Daoy (cell line): ENCODE results near the genes ZIC3, MCF2, SPANXA2, SLITRK2, AFF2, MTM1, MAGEA4 and NSDHL.

- RAMPAGE, long total RNA: no peak
Measured at GRCh38 chrX:137565231-137566196, at the start of gene ZIC3. ZIC3 (plus strand) TSS chrX:137566127.

DNA sequence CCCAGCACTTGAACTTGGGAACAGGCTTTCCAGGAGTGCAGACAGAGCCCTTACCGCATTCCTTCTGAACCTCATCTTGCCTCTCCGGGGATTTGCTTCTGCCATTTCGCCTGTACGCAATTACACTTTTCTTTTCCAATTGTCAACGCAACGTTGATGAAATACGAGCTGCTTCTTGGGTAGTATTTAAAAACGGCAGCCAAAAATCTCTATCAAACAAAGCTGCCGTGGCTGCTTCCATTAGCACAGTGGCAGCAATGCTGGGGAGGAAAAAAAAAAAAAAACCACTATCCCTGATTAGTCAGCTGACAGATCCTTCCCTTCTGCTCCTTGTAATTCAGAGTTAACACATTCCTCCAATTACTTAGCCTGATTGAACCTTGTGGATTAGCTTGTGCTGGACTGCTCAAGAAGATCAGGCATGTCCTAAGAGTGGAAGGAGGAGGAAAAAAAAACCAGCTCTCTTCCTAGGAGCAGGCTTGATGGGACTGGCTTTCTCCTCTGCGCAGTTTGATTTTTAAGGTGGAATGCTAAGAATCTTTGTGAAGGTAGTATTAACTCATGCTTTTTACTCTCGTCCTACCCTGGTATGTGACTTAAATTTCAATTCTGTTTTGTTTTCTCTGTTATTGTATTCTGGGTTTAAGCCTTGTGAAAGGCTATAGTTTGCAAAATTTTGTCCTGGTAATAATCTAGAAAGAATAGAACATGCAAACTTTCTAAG lies 65.4 kb downstream of the MCF2 start:
- RAMPAGE, long total RNA: no peak

GRCh38 chrX:139707870-139708463 lies at the start of gene MCF2:
MCF2 (minus strand) TSS chrX:139708167.
- RAMPAGE, long total RNA: no peak

DNA sequence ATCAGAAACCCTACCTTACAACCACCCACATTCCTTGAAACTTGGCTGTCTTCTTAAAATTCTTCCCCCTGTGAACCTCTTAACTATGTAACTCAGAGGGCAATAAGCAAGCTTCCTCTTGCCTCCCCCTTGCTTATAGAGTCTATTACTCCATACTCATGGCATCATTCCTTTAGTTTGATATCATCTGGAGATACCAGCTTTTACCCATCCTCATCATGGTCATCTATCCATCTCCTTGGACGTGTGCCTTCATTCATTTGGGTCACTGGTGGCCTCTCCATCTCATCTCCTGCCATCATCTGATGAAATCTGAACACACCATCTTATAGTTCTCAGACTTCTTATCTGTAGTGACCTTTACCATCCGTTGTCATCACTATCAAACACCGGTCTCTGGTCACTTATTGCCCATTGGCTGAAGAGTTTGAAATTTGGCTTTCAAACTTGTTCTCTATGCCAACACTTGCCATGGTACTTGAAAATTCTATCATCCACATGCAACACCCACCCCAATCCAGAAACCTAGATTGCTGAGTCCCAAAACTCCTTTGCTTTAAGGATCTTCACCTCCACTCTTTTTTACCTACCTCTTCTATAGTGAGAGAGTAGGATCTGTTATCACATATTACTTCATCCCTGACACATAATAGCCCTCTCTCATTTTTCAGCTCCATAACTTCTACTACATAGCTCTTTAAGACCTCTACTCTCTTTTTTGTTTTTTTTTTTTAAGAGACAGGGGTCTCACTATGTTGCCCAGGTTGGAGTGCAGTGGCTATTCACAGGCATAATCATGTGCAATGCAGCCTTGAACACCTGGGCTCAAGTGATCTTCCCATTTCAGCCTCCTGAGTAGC lies 84.9 kb downstream of the ATP11C start:
- RAMPAGE, long total RNA: no peak

DNA sequence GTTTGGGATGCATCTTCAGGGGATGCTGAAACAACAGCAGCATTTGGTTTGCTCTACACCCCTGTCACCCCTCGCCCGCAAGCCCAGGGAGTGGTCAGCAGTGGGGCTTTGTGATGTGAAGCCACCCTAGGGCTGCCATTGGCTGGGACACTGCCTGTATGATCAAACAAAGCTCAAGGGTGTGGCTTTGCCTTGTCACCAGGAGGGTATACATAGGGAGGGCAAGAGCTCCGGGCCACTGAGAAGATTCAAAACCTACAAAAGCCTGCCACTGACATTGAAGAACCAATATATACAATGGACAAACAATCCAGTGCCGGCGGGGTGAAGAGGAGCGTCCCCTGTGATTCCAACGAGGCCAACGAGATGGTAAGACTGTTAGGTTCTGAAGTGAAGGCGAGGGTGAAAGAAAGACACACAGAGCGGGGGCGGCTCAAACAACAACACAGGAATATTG lies at the start of gene SPANXA2:
Gene SPANXA2, plus strand, starts transcription at position 238 of the 457 bp plus-strand sequence.
- RAMPAGE, long total RNA: no peak

GRCh38 chrX:144662913-144663257 lies 584.4 kb upstream of the SPANXN1 start:
- RAMPAGE, long total RNA: no peak

- RAMPAGE, long total RNA: no peak
Measured at GRCh38 chrX:145631283-145631755, 186.3 kb upstream of the SLITRK2 start.

DNA sequence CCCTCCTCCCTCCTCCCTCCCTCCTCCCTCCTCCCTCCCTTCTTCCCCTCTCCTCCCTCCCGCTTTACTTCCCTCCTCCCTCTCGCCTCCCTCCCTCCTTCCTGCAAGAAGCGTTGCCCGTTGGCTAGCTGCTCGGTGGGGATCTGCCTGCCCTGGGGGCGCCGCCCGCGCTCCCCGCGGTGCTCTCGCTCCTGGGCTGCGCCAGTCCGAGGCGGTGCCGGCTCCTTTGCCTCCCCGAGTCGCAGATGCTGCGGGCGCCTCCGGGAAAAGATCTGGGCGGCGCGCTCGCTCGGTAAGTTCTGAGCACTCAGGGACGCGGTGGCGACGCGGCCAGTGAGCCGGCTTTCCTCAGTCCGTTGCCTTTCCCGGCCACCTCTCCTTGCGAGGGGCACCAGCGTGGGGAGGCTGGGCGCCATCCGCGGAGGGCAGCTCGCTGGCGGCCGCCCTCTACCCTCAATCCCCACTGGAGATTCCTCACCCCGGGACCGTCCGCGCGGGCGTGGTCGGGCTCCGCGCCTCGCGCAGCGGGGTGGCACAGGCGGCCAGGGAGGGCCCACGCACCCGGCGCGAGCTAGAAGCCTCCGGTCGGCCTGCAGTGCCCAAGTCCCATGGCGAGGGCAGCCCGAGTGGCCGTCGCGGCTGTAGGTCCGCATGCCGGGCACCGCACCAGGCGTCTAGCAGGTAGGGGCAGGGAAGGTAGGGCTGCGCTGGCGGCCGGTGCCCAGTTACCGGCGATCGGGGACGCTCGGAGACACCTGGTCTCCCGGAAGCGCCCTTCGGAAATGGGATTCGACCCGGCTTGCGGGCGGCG lies at the start of gene SLITRK2:
Gene SLITRK2, plus strand, starts transcription at position 95 of the 811 bp plus-strand sequence.
- RAMPAGE, long total RNA: no peak

- RAMPAGE, long total RNA: no peak
Measured at GRCh38 chrX:148500450-148501620, at the start of gene AFF2. AFF2 (plus strand) TSS chrX:148500617.

GRCh38 chrX:149525913-149526648 lies 14.7 kb upstream of the EOLA1 start:
- RAMPAGE, long total RNA: no peak

DNA sequence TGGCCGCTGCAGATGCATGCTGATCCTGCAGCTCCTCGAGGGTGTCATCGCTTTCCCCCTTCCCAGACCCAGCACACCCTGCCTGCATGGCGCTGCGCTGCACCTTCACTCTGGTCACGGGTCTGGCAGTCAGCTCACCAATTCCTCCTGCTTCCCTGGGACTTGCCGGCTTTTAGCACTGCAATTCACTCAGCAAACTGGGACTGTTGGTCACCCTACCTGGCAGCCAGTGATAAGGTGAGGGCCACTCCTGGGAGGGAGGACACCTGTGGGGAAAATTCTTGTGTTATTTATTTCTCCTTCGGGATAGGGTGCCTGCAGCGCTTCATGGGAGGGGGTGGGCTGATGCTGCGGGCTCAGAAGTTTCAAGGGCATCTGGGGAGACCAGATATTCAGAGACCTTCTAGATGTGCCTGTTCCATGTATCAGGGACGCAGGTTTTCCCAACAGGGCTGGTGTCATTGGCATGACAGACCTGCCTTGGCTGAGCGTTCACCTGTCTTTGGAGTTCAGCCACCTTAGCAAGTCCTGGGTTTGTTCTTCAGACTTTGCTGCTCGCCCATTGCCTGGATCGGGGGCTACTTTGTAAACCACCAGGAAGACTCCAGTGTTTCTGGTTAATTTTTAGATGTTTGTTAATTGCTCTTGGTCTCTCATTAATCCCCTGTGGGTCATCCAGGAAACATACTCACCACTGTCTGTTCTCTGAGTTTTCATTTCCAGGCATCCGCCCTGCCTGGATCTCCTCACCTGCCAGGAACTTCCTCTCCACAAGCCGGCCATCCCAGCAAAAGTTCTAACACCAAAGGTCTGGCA lies 7.7 kb upstream of the EOLA2 start:
- RAMPAGE, long total RNA: no peak

GRCh38 chrX:150507186-150508072 lies 61.0 kb upstream of the MTM1 start:
- RAMPAGE, long total RNA: no peak

DNA sequence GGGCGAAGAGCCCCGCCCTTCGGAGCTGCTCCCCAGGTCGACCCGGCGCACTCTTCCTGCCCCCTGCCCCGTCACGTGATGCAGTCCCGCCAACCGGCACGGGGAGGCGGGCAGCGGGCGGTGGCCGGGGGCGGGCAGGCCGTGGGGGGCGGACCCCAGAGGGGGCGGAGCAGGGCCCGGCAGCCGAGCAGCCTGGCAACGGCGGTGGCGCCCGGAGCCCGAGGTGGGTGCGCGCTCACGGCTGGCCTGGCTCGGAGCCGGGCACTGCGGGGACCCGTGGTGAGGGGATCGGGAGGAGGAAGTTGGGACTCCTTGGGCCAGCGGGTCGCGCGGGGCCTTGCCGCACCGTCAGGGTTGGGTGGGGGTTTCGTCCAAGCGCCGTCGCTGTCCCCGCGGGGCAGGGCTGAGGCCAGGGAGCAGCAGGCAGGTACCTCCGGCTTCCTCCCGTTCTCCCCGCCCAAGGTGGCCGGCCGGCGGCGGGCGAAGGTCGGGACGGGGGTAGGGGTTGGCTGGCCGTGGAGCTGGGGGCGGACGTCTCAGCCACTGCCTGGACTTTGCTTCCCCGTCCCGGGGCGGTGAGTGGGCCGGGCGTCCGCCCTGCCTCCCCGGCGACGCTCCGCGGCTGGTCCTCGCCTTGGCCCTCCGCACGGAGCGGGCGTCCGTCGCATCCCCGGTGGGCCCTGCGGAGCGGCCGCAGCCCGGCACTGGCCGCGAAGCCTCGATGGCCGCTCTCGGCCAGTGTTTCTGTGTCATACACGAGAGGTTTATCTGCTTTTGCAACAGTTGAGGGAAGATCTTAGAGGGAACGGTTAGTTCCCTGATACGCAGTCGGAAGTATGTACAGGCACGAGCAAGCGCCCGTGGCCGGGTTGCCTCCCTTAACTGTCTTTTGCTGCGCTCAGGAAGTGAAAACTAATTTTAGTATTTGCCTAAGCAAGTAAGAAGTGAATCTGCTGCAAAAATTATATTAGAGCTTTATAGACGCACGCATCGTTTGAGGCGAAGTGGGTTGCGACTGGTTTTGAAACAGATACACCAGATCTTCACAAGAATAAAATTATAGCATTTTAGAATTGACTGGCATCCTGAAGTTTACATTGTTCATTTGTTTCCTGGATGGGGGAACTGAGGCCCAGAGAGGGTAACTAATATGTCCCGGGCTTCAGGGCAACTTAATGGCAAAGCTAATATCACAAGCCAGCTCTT lies at the start of gene MTM1:
Gene MTM1, plus strand, starts transcription at position 182 of the 1,206 bp plus-strand sequence.
- RAMPAGE, long total RNA: no peak

- RAMPAGE, long total RNA: no peak
Measured at GRCh38 chrX:150649115-150649607, 44.0 kb upstream of the MTMR1 start.

GRCh38 chrX:150984206-150985263 lies 1.4 kb downstream of the HMGB3 start:
- RAMPAGE, long total RNA: no peak

- RAMPAGE, long total RNA: no peak
Measured at GRCh38 chrX:151084462-151084808, 91.9 kb upstream of the GPR50 start.

- RAMPAGE, long total RNA: no peak
Measured at GRCh38 chrX:151405036-151405764, 8.2 kb downstream of the VMA21 start.

DNA sequence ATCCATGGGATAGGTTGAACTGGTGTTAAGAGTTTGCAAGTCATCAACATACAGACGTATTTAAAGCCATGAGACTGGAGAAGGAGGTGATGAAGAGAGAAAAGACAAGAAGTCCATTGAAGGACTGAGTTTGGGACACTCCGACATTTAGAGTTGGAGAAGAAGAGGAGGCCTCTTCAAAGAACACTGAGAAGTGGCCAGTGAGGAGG lies 119 bp upstream of the CNGA2 start:
- RAMPAGE, long total RNA: no peak

DNA sequence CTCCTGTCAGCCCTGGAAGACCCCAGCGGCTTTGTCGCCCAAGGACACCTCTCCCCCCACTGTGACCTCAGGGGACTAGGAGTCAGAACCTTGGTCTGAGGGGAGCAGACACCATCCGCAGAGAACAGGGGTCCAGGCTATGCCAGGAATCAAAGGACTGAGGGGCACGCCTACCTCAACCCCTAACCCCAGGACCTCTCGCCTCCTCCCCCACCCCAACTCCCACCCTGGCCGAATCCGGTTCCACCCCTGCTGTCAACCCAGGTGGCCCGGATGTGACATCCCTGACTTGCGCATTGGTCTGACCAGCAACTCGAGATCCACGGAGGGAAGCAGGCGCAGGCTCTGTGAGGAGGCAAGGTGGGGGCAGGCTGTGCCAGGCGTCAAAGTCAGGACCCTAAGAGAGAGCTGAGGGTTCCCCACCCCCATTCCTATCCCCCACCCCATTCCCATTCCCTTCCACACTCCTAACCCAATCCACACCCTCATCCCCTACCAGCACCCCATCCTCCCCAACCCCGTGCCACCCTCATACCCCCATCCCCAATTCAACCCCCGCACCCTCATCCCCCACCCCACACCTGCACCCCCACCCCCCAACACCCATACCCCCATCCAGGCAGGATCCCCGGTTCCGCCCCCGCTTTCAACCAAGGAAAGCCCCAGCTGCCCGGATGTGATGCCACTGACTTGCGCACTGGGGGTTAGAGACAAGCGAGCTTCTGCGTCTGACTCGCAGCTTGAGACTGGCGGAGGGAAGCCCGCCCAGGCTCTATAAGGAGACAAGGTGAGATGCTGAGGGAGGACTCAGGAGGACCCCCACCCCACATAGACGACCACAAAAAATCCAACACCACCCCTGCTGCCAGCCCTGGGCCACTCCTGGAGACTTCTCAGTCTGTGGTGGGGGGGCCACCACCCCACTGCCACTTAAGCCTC lies at the start of gene MAGEA4:
Gene MAGEA4, plus strand, starts transcription at position 707 of the 939 bp plus-strand sequence.
- RAMPAGE, long total RNA: no peak

- RAMPAGE, long total RNA: start-site peak on the minus strand at chrX:152830724-152830737, 479 and 32 reads in 2 replicates
Measured at GRCh38 chrX:152830413-152831497, at the start of gene NSDHL. NSDHL (plus strand) TSS chrX:152831063.